Neural cell (in vitro differentiated cells): ENCODE results near the genes FBXW12, PLXNB1 and UCN2.

GRCh38 chr3:47385844-47386398 lies 5.1 kb downstream of the PTPN23 start:
- RAMPAGE, long total RNA = no peak

DNA sequence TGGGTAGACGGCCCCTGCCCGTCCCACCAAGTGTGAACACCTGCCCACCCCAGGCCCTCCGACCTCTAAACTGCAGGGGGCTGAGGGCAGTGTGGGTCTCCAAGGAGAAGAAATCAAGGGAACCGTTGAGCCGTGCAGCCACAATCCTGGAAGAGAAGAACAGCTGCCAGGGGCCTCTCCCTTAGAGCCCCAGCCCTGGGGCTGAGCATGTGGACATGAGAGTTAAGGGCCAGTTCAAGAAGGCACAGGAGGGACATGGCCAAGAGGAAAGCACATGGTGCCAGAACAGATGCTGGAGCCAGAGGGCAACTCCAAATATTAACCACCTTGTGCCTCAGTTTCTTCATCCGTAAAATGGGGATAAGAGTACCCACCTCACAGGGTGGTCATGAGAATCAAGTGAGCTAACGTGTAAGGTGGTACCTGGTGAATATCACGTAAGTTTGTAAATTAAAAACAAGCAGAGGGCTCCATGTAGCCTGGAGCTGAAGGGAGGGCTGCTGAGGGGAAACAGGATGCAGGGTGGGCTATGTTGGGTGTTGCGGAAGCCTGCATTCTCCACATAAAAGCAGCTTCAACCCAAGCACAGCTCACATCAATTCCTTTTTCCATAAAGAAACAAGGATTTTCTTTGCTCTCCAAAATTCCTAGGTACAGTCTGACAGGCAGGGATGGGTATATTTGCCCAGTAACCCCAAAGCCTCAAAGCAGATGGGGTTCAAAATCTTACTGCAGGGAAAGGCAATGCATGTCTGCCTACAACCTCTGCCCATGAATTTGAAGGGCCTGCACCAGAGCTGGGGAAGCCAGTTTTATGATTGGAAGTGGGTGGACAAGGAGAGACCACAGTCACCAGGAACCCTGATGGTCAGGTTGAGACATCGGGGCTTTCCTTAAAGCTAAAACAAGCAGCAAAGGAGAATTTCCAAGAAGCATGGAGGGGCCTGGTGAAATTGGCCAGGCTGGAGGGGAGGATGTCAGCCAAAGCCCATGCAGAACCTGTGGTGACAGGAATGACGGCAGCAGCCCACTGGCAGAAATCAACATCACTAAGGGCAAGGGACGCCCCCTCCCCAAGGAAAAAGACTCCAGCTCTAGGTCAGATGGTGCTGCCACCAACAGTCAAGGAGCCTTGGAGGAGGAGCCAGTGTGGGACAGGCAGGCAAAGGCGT lies 34.6 kb downstream of the PTPN23 start:
- RAMPAGE, long total RNA = no peak

- RAMPAGE, long total RNA = no peak
Observed at GRCh38 chr3:47421476-47422029, 40.7 kb downstream of the PTPN23 start.

GRCh38 chr3:47495884-47496675 lies 17.4 kb downstream of the ELP6 start:
- RAMPAGE, long total RNA = no peak

DNA sequence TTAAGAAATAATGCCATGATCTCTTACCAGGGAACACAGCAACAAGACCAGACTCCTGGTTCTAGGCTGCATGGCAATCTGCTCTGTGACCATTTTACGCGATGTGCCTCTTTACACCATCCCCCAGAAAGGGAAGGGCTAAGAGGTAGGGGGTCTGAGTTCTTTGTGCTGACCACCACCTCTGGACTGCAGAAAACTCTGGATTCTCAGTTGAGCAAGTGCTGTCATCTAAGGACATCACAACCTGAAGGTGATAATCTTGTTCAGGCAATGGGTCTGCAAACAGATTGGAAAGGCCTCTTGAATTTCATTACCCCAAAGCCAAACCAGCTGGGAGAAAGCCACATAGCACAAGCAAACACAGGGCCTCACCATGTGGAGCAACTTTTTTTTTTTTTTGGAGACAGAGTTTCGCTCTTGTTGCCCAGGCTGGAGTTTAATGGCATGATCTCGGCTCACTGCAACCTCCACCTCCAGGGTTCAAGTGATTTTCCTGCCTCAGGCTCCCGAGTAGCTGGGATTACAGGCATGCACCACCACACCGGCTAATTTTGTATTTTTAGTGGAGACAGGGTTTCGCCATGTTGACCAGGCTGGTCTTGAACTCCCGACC lies 3.9 kb upstream of the CSPG5 start:
- RAMPAGE, long total RNA = no peak

DNA sequence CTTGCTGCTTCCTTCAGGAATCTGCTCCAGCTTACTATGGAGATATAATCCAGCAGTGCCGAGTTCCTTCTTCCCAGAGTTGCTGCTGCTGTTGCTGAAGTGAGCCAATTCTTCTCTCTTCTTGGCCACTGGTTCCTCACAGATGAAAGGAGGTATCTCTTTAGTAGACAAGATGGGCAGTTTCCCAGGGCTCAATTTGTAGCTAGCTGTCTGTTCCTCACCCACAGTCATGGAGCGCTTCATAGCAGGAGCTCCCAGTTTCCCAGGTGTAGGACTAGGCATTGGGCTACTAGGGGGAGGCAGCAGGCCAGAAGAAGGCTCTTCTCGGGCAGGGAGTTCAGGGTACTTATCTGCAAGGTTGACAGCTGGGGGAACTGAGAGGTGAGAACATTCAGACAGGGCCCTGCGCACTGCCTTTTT lies 88.3 kb downstream of the DHX30 start:
- RAMPAGE, long total RNA = start-site peak on the minus strand centred at position 137 of the sequence, 711 bp wide, 1,728 and 1,678 reads in 2 replicates

- RAMPAGE, long total RNA = no peak
Observed at GRCh38 chr3:47910524-47911122, 105.6 kb downstream of the MAP4 start.

GRCh38 chr3:47911891-47912453 lies 104.2 kb downstream of the MAP4 start:
- RAMPAGE, long total RNA = no peak

DNA sequence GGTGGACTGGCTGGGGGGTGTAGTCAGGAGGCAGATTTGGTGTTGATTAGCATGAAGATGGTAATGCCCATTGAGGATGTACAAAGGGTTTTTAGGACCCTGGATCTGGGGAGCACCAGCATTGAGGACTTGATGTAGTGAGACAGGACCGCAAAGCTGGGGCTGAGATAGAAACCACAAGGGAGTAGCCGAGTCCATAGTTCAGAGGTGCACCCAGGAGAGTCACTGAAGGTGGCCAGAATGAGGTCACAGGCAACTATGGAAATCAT lies 2.7 kb upstream of the CDC25A start:
- RAMPAGE, long total RNA = no peak

DNA sequence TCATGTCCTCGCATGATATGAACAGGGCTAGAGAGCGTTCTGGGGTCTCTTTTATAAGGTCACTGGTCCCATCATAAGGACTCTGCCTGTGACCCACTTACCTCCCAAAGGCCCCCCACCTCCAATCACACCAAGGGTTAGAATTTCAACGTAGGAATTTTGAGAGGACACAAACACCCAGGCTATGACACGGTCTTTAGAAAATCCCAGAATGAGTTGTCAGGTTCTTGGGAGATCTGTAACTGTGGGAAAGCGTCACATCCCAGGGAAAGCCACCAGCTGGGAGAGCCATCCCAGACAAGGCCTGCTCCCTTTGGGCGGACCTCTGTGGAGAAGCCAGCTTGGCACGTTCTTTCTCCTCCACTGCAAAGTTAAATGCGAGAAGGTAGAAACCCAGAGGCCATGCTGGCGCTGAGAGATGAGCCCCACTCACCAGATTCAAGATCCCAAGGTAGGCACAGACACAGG lies at the start of gene FBXW12:
FBXW12 (plus strand) TSS at position 350 of the 468 bp plus-strand sequence.
- RAMPAGE, long total RNA = no peak

GRCh38 chr3:48414678-48415620 lies 14.9 kb downstream of the PLXNB1 start:
- RAMPAGE, long total RNA = no peak

DNA sequence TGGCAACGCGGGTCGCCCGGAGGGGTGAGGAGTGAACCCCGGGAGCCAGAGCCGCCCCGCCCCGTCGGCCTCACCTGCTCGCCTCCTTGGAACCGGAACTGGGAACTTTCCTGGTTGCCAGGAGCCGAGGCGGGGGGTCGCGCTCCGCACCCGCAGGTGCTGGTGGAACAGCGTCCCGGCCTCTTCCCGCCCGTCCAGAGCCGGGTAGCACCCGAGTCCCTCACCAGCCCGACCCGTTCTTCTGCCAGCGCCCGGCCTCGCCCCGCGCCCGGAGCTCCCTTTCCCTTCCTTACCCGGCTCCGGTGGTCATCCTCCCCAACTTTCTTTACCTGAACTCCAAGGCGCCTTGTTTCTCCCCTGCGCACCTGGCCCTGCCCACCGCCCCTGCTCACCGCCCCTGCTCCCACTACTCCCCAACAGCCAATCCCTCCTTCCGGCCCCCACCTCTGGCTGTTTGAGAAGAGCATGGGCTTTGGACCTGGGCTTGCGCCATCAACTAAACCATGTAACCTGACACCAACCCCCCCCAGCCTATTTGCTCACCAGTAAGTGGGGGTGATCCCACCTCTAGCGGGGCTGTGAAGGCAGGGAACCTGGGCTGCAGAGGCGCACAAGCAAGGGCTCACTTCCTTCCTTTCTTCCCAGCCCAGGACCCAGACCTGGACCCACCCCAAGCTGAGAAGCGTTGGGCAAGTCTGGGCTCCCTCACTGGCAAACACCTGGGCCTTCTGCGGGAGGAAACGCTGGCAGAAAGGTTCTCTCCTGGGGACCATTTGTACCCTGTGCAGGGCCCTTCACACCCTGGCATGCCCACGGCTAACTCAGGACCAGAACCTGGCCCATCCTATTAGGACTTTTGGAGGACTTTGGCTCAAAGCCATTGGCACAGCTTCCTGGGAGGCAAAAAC lies at the start of gene PLXNB1:
PLXNB1 (minus strand) TSS at position 408 of the 908 bp plus-strand sequence.
- RAMPAGE, long total RNA = no peak

- RAMPAGE, long total RNA = no peak
Observed at GRCh38 chr3:48433542-48434248, 3.8 kb upstream of the PLXNB1 start.

- RAMPAGE, long total RNA = no peak
Observed at GRCh38 chr3:48563355-48564598, at the start of gene UCN2. Gene UCN2 (minus strand): TSS chr3:48563781.

DNA sequence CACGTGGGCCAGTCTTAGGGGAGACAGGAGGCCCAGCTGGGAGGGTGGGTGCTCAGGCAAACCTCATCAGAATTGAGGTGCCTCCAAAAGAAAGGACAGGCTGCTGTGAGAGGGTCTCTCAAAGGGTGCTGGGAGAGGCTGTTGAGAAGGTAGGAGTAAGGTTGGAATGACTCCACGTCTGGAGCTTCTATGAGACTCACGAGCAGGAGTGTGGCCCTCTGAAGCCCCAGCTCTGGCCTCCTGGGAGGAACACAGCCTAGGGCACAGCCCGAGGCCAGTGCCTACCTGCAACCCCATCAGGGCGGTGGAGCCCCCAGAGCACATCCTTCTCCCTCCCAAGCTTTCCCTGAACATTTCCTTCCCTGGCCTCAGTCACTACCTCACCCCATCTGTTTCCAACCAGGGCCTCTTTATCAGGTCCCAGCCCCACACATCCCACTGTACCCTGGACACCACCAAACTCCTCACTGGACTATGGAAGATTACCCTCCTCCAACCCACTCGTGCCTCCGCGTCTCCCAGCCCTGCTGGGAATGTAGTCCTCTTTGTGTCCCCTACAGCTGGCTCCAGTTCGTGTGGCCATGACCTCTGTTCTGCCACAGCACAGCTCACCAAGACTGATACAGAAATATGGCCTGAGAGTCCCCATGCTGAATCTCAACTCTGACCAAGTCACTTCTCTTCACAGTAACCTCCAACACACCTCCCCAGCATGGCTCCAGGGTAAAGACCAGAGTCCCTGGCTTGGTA lies 2.0 kb upstream of the COL7A1 start:
- RAMPAGE, long total RNA = no peak

GRCh38 chr3:48598617-48599631 lies 3.8 kb upstream of the COL7A1 start:
- RAMPAGE, long total RNA = no peak

- RAMPAGE, long total RNA = no peak
Observed at GRCh38 chr3:48634487-48635352, 541 bp downstream of the SLC26A6 start.

- RAMPAGE, long total RNA = no peak
Observed at GRCh38 chr3:48683103-48683894, 2.4 kb downstream of the NCKIPSD start.

GRCh38 chr3:48686247-48686494 lies 456 bp upstream of the NCKIPSD start:
- RAMPAGE, long total RNA = no peak

DNA sequence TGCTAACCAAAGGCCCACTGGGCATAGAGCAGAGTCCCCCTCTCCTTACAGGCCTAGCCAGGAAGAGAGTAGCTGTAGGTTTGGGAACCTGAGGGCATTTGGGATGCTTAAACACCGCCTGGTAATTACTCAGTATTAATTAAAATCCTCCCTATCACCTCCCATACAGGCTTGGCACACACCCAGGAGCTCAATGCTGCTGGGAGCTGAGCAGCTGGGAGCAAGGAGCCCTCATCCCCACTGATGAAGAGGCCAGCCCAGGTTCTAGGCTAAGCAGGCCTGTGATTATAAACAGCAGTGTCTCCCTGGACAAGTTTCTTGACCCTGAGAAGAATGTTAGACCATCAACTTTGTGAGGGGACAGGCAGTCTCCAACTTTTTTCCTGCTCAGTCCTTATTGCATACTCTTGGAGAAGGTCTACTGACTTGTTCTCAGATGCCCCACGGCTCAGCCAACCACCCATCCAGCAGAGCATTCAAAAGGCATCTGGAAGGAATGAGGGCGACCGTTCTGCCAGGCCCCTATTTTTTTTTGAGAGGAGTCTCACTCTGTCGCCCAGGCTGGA lies 1.2 kb upstream of the PRKAR2A start:
- RAMPAGE, long total RNA = no peak